Tibial artery (tissue), 1 donor: ENCODE measurements around a stretch of chr12.

- PRO-cap = no peak
These were observed 2.1 kb downstream of the CHST11 start for GRCh38 chr12:104458774-104459366.

- PRO-cap = no peak
These were observed 20.9 kb downstream of the CHST11 start for GRCh38 chr12:104477524-104478094.

DNA sequence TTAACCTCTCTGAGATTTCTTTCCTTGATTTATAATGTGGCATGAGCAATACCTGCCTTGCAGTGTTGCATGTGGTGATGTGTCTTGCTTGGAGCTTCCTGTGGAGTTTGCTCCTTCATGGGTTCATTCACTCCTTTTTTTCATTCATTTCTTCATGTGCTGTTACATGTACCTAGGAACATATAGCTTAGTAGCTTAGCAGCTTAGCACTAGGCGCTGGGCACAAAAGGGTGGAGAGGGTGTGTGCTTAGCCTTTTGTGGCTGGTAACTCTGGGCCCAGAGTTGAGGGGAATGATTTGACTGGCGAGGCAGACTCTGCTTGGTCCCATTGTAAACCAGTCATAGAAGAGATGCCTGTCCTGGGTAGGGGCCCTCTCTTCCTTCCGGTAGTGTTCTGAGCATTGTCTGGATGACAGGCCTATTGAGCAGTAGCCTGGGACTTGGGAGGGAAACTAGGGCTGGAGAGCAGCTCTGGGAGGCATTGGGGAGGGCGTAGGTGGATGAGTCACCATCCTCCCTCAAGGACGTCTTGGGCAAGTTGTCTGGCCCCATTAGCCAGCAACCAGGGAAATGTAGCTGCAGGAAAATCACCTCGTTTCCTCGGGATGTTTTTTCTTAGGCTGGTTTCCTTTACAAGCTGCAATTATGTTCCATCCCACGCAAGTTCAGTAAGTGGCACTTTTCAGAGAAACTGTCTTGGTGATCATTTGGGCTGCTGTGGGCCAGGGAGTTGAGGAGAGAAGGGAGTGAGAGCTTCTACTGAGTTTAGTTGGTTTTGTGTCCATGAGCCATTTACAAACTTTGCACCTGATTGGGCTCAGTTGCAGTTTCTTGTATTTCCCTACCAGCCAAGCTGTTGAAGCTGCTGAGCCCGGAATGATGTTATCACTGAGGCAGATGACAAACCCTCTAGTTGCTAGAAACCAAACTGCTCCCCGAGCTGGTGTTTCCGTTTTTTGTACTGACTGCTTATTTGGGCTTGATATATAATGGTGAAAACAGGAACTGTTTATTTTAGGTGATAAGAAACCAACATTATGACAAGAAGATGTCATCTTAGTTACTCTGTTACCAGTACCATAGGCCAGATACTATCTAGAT, 147.4 kb downstream of the CHST11 start:
- PRO-cap = bidirectional peak, plus-strand start at position 551 of the sequence, minus-strand start at position 317 of the sequence

DNA sequence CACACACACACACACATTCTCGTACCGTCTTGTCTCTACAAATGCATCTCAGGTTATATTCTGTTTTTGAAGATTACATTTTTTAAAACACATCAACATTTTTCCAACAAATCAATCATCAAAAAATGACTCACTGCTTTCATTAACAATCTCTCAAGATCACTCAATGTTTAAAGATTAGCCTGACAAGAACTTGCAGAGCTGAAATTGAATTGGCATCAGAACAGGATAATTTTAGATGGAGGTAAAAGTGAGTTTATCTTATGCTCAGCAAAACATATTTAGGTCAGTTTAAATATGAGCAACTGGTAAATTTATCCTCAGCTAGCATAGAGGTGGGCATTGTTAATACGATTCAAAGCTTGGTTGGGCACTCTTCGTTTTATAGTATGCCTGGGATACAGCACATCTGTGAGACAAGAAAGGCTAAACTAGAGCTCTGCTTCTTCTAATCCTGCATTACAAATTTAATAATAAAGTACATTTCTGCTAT, 153.7 kb downstream of the SLC41A2 start:
- PRO-cap = no peak

DNA sequence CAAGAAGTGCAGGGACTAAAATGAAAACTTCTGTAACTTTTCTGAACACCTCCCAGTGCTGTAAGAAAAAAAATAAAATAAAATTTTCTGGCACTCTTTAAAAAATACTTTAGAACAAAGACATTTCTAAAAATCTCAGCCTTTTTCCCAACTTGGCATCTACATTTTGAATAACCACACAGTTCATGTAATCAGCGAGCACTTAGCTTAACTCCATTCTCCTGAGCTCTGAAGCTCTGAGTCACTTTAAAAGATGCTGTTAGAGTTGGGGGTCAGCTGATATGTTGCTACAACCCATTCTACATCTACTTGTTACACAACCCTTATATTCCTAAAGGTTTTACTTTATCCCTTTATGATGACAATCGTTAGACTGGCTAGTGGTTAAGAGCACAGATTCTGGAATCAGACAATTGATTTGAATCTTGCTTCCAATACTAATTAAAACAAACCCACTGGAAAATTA, 48.4 kb downstream of the SLC41A2 start:
- PRO-cap = no peak

DNA sequence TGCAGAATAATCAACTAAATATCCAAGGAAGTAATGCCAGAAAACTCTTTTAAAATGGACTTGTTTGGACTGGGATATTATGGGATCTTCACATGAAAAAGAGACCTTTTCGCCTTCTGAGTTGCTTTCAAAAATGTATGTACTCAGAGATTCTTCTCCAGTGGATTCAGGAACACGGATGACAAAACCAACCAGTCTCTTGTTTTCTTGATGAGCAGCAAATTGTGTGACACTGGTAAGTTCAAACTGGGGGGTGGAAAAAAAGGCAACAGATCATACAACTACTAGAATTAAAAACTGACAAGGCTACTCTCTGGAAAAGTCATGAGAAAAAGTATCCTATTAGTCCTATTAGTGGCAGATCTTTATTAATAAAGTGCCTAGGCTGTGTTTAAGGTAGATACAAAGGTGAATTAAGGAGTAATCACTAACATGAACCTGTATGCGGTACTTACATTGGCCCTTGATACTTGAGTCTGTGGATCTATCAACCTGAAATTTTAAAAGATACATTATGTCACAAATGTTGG, 59.1 kb downstream of the APPL2 start:
- PRO-cap = no peak

DNA sequence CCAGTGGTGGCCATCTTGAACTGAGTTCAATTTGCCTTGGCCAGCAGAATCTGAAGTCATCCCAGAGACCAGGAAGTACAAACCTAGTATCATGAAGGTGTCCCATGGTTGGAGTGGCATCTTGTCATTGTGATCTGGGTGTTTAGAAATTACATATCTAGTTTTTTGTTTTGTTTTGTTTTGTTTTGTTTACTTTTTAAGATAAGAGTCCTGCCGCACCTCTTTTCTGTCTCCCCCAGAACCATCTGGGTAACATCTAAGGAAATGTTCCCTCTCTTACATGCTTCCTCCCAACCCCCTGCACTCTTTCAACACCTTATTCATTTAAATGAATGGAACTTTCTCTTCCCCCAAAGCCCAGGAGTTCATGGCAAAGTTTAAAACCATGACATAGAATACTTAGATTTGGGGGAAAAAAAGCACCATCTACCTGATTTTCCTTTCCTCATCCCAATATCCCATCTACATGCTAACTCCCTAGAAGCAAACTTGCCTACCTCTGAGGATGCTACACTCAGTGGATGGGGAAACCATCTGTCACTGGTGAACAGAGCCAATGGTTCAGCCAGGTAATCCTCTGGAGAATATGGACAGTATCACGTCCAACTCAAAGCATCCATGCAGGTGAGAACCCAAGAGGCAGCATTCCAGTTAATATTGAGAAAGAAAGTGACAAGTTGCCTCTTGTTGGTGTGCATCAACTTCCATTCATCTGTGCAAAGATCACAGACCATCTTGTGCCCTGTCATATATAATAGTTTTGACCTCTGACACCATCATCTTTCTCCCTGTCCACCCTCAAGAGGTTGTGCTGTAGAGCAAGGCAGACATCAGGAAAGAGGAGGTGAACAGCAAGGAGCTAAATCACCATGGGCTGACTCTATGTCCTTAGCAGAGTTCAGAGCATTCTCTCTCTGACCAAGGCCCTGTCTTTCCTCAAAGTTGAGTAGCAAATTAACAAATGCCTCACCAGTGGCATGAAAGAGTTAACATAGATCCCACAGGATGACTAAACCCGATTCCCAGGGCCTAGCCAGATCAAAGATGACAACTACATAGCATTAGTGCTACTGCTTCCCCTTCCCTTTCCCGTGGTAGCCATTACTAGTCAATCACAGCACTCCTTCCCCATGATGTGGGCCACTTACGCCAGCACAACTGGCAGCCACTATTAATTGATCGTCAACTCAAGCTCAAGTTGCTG, 73.2 kb downstream of the NUAK1 start:
- PRO-cap = no peak

- PRO-cap = no peak
These were observed 3.0 kb downstream of the NUAK1 start for GRCh38 chr12:106135700-106136237.

DNA sequence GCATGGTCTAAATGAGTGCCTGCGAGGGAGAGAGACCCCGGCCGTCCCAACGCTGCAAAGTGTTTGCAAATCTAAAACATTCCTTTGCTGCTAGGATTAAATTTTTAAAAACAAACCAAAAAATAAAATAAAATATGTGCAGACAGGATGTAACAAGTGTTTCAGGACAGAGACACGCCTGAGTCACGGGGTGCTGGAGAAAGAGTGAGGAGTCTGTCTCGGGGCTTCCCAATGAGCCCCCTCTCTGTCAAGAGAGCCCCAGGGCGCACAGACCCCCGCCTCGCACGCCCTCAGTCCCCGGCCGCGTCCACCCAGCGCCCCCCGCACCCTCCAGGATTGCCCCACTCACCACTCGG, 711 bp downstream of the NUAK1 start:
- PRO-cap = no peak

- PRO-cap = no peak
These were observed 40.3 kb upstream of the NUAK1 start for GRCh38 chr12:106178845-106179671.

- PRO-cap = no peak
These were observed 516 bp upstream of the CKAP4 start for GRCh38 chr12:106248241-106248830.

GRCh38 chr12:106303239-106303678, 726 bp downstream of the TCP11L2 start:
- PRO-cap = bidirectional peak, plus-strand start at chr12:106303484, minus-strand start at chr12:106303333

DNA sequence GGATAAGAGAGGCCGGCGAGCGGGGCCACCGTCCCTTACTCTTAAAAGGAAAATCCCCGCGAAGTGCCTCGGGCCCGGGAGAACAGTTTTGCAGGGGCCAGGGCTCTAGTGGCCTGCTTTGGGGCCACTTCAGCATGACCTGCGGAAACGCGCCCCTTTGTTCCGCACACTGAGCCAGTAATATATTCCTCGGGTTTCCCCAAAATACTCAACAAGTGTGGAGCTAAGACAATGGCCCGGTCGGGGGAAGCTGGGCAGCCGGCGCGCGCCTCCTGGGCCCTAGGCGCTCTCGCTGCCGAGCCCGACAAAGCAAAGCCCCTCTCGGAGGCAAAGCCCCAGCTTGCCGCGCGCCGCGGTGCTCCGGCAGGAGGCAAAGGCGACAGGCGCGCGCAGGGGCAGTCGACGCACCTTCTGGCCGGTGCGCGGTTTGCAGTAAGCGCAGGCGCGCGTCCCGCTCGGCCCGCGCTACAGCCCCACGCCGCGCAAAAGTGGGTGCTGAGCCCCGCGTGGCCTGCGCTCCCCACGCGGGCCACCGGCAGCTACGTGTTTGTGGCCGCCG, 3.1 kb downstream of the RFX4 start:
- PRO-cap = no peak

GRCh38 chr12:106767616-106768610, 6.6 kb upstream of the RIC8B start:
- PRO-cap = no peak

DNA sequence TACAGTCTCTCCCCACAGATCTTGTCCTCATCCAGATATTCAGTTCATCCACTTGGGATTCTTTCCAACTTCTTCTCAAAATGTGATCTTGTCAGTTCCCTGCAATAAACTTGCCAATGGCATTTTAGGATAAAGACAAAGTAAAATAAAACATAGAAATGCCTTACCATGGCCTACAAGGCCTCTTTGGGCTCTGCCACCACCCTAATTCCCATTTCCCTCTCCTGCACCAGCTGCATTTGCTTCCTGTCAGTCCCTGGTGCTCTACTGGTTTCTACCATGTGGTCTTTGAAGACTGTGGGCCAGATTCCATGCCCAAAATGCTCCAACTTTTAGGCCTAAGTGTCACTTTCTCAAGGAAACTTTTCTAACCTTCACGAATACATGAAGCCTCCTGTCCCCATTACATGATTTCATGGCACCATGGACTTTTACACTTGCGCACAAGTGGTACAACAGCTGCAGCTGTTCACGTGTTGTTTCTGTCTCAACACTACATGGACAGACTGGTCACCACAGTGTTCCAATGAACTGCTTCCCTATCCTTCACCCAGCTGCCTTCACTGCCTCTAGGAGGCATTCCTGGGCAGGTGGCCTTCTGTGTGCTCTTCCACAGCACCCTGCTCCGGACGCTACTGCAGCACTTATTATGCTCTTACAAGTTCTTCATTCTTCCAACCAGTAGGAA, 1.7 kb downstream of the MTERF2 start:
- PRO-cap = no peak

DNA sequence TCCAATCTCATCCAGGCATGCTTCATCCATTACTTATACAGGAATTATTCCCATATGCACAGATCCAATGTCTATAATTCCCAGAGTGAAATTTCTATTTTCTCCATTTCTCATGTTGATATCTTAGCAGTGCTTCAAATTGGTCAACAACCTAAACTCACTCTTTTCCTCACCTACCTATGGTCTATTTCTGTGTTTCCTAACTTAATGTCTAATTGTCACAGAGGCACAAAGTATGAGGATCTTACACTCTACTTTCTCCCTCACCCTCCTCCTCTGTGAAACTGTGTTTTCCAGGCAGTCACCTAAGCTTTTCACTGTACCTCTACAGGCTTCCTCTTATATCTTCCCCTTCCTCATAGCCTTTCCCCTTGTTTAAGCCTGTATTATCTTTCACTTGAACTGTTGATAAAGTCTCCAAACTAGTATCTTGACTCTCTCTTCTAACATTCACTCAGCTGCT, 14.8 kb downstream of the CRY1 start:
- PRO-cap = no peak

- PRO-cap = no peak
These were observed 8.3 kb upstream of the CRY1 start for GRCh38 chr12:107101701-107102079.

DNA sequence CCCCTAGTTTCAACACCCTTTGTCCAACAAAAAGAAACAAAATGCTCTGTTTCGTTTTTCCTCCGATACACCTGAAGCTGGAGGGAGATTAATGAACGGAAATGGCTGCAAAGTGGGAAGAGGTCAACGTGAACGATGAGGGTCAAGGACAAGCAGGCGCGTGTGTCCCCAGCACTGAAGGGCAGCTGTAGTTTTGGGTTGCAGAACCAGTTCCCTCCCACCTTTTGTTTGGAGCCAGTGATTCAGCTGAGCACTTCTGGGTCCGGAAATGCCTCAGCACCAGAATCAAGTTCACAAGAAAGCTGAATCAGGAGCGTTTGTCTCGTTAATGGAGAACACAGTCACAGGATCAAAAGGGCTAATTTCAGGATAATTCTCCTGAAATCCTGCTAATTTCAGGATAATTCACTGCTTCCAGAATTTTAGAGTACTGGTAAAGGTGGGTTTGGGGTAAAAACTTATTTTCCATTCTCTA, 51.0 kb upstream of the PWP1 start:
- PRO-cap = no peak

DNA sequence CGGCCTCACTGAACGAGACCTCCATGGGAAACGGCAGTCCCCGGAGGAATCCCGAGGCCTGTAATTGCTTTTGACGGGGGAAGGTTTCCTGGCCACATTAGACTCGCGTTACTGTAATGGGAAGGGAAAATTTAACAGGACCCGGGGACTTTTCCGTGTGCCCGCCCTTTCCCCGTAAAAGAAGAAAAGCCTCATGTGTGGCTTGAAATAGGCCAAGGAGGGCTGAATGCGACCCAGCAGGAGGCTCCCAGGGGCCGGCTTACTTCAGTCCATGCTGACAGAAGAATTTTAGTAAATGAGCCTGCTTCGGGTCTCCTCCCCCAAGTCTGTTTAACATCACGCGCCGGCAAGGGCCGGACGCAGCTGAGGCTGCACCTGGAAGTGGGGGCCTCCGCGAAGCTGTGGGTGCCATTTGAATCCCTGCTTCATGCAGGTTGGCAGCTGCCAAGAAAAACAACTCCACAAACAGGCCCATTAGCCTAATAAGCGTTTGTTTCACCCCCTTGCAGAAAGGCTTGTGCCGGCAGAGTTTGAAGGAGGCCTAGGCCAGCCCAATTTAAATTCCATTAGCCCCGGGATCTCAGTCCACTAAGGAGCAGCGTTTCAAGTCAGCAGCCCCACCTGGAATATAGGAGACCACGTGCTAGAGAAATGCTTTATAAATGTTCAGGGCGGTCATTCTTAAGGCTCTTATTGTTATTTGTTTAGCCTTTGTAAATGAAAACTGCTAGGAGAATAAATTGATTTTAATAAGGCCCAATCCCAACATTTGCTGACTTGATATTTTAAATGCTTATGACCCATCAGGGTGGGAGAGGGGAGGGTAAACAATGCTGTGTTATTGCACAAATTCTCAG, 39.6 kb upstream of the PWP1 start:
- PRO-cap = no peak

DNA sequence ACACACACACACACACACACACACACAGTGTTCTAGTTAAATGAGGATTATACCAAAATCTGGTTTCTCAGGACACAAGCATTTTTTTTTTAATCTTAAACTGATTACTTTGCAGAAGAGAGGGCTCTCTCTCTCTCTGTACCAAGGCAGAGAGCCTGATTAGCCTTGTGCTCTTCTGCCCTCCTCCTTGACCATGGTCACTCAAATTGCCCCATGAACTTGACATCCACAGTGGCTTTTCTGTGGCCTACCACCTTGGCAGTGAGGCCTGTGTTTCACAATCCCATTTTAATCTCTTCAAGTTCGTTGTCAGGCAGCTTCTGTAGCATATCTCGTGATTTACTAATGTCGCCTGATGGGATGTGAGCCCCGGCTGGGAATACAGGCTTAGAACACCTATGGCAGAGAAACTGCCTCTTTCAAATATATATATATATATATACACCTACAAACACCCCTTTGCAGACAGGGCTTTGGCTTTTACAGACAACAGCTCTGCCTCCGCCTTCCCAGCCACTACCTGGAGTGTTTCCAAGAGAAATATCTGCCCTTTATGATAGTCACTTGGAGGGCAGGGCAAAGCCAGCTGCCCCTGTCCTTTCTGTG, 30.7 kb upstream of the PWP1 start:
- PRO-cap = no peak